Trachea (tissue), 1 donor: ENCODE measurements around the gene PIAS4.

GRCh38 chr19:3145829-3146587, 10.2 kb downstream of the GNA15 start:
- PRO-cap = no peak

GRCh38 chr19:3177142-3177580, 1.4 kb upstream of the S1PR4 start:
- PRO-cap = unidirectional peak, minus-strand start at chr19:3177315

GRCh38 chr19:3186251-3187210, 801 bp downstream of the NCLN start:
- PRO-cap = no peak

- PRO-cap = bidirectional peak, plus-strand start at chr19:3346861, minus-strand start at chr19:3346781
Observed at GRCh38 chr19:3346653-3347408, 19.6 kb upstream of the NFIC start.

- PRO-cap = bidirectional peak, plus-strand start at chr19:3375038, minus-strand start at chr19:3374904
Observed at GRCh38 chr19:3374420-3375207, 8.2 kb downstream of the NFIC start.

DNA sequence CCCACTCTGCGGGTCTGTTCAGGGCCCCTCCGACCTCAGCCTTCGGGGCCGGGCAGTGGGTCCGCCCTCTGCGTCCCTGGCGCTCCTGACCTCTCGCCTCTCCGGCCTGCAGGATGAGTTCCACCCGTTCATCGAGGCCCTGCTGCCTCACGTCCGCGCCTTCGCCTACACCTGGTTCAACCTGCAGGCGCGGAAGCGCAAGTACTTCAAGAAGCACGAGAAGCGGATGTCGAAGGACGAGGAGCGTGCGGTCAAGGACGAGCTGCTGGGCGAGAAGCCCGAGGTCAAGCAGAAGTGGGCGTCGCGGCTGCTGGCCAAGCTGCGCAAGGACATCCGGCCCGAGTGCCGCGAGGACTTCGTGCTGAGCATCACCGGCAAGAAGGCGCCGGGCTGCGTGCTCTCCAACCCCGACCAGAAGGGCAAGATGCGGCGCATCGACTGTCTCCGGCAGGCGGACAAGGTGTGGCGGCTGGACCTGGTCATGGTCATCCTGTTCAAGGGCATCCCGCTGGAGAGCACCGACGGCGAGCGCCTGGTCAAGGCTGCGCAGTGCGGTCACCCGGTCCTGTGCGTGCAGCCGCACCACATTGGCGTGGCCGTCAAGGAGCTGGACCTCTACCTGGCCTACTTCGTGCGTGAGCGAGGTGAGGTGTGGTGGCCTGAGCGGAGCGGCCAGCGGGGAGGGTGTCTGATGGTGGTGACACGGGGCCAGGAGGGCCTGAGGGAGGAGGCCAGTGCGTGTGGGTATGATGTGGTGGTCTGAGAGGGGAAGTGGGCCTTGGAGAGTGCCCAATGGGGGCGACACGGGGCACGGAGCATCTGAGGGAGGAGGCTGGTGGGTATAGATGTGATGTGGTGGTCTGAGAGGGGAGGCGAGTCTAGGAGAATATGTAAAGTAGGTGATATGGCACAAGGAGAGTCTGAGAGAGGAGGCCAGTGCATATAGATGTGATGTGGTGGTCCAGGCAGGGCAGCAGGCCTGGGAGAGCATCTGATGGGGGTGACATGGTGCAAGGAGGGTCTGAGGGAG, 15.5 kb downstream of the NFIC start:
- PRO-cap = no peak

- PRO-cap = unidirectional peak, plus-strand start at chr19:3397783
Observed at GRCh38 chr19:3397299-3398195, 31.2 kb downstream of the NFIC start.

- PRO-cap = no peak
Observed at GRCh38 chr19:3406450-3406999, 40.1 kb downstream of the NFIC start.

- PRO-cap = no peak
Observed at GRCh38 chr19:3423333-3423776, 57.0 kb downstream of the SMIM24 start.

GRCh38 chr19:3429582-3430123, 50.7 kb downstream of the SMIM24 start:
- PRO-cap = bidirectional peak, plus-strand start at chr19:3429905, minus-strand start at chr19:3429784

DNA sequence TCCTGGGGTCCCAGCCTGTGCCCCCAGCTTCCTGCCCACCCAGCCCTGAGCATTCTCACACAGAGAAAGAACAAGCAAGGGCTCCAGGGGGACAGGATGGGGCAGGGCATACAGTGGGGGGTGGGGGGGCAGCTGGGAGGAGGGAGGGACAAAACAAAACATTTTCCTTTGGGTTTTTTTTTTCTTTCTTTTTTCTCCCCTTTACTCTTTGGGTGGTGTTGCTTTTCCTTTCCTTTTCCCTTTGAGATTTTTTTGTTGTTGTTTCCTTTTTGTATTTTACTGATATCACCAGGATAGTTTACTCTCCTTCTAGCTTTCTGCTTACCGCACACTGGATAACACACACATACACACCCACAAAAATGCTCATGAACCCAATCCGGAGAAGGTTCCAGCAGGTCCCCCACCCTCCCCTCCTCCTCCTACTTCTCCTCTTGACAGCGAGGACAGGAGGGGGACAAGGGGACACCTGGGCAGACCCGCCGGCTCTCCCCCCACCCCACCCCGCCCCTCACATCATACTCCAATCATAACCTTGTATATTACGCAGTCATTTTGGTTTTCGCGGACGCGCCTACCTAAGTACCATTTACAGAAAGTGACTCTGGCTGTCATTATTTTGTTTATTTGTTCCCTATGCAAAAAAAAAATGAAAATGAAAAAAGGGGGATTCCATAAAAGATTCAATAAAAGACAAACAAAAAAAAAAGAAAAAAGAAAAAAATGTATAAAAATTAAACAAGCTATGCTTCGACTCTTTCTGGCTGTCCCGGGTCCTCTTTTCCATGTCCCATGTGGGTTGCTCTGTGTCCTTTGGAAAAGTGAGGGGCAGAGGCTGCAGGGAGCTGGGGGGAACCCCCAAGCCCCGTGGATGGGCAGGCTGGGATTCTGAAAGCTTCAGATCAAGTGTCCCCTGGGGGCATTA, 11.6 kb downstream of the SMIM24 start:
- PRO-cap = no peak

DNA sequence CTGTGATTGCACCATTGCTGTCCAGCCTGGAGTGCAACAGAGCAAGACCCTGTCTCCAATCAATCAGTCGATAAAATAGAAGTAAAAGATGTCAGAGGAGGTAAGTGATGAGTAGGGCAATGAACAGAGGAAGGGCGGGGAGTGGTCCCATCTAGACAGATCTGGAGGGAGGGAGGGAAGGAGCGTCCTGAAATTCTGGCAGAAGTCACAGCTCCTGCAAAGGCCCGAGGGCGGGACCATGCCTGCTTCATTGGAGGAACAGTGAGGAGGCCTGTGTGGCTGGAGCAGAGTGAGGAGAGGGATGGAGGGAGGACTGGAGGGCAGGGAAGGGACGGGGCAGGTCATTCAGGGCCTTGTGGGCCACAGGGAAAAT, 9.6 kb downstream of the SMIM24 start:
- PRO-cap = no peak

DNA sequence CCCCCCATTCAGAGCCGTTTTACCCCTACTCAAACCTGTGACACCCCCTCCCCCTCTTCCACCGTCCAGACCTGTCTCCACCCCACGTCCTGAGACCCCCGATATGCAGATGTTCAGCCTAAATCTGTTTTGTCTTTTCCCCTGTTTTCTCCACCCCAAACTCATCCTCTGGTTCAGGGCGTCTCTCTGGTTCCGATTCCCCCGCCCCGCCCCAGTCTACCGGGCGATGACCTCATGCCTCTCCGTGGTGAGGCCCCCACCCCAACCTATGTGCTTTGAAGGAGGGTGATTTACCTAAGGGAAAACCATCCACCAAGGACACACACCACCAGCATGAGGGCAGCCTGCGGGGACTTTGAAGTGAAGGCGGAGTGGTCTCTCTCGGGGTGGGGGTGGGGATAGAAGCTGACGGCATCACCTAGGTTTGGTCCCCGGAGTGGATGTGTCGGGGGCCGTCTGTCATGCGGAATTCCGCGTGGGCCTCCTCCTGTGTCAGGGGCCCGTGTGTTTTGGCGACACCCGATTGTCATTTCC, 1.3 kb downstream of the FZR1 start:
- PRO-cap = bidirectional peak, plus-strand start at position 302 of the sequence, minus-strand start at position 163 of the sequence

GRCh38 chr19:3536097-3537046, 2.6 kb upstream of the TEKTIP1 start:
- PRO-cap = no peak

DNA sequence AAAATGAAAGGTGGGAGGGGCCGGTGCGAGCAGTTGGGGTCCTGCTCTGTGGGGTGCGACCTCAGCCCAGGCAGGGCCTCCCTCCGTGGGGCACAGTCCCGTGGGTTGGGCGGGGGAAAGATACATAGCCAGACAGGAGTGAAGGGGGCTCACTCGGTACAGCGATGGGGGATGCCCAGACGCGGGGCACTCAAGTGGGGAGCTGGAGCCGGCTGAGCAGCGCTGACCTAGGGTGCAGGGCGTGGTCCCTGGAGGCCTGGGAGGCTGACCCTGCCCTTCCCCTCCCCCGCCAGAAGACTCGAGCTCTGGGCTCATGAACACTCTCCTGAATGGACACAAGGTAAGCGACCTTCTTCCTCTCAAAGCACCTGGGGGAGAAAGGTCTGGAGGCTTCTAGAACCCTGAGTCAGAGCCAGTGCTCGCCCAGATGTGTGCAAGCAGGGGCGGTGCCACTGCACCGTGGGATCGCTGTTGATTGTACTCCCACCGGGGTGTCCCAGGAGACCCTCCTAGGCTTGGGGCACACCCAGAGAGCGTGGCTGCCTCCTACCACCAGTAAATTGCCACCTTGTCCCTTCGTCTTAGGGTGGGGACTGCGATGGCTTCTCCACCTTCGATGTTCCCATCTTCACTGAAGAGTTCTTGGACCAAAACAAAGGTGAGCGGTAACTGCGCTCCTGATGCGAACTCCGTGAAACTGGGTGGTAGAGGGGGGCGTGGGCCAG, 3.4 kb downstream of the HMG20B start:
- PRO-cap = no peak

DNA sequence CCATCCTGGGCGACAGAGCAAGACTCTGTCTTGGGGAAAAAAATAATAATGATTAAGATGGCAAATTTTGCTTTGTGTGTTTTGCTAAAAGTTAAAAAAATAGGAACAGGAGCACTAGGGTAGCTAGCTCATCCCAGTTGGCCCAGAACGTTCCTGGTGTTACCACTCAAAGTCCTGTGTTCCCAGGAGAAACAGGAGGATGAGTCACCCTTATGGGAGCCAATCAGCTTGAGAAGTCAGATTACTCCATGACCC, 12.8 kb downstream of the NMRK2 start:
- PRO-cap = unidirectional peak, minus-strand start at position 155 of the sequence

GRCh38 chr19:3977379-3978104, 6.6 kb upstream of the DAPK3 start:
- PRO-cap = unidirectional peak, minus-strand start at chr19:3977866

DNA sequence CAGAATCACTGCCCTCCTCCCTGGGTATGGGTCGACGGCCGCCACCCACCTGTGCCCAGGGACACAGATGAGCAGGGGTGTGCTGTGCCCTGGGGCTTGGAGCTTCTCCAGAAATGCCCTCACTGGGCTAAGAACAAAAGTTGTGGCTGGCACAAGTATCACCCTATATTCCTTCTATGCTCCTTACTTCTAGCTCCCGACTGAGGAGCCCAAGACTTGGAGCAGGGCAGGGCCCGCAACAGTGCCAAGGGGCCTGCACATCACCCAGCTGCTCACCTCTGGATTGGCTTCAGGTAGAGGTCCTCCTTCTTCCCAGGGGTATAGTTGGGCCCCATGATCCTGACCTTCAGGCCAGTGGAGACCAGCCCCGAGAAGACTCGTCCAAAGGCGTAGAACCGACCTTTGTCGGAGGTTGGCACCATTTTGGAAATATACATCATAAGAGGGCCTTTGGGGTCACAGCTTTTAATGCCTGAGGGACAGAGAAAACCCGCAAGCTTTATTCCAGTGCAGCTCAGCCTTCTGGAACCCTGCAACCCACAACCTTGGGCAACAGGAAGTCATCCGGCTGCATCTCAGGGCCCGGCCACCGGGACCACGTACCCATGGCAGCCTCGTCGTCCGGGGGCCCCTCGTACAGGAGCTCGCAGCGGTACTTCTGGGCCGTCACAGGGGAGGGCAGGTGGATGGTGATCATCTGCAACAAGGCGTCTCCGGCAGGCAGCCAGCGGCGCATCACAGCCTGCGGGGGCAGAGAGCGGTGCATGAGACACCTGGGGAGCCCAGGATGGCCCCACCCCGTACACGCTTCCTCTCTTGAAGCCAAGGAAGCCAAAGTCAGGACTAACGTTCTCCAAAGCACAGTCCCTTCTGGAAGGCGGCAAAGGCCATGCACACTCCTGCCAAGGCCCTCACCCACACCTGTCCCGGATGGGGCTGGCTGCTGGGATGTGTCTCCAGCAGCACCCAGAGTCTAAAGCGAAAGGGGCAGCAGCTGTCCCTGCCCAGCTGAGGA, 4.7 kb downstream of the EEF2 start:
- PRO-cap = unidirectional peak, minus-strand start at position 814 of the sequence

DNA sequence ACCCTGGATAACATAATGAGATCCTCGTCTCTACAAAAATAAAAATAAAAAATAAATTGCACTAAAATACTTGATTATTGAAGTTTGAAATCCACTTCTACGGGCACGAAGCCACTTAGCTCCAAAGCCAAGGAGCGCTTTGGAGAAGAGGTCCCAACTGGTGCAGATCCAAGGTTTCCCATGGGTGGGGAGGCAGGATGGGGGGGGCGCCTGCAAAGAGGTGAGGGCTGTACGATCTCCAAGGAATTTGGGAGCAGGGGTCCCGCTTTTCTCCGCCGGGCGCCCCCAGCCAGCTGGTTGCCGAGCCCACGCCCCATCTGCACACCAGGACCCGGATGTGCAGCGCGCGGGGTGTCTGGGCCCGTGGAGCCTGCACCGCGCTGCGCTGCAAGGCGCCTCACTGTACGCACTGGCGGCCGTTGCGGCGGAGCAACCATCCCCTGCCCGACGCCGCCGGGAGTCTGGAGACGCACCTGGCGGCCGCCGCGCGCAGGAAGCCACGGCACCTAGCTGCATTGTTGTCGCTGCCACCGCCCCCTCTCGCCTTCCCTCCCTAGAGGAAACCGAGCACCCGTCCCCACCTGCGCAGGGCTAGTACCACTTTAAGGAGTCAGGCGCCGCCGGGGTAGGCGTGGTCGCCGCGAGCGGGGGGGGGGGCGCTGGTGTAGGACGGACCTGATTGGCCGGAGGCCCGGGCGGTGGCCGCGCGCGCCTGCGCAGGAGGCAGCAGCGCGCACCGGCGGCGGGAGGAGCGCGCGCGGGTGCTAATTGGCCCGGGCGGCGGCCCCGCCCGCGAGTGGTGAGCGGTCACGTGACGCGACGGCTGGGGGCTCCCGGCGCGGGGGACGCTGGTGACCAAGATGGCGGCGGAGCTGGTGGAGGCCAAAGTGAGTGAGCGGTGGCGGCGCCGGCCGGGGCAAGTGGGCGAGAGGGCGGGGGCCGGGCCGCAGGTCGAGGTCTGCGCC, at the start of gene PIAS4:
TSS of gene PIAS4 (plus strand) at position 836 of the 965 bp plus-strand sequence.
- PRO-cap = bidirectional peak, plus-strand start at position 858 of the sequence, minus-strand start at position 604 of the sequence

DNA sequence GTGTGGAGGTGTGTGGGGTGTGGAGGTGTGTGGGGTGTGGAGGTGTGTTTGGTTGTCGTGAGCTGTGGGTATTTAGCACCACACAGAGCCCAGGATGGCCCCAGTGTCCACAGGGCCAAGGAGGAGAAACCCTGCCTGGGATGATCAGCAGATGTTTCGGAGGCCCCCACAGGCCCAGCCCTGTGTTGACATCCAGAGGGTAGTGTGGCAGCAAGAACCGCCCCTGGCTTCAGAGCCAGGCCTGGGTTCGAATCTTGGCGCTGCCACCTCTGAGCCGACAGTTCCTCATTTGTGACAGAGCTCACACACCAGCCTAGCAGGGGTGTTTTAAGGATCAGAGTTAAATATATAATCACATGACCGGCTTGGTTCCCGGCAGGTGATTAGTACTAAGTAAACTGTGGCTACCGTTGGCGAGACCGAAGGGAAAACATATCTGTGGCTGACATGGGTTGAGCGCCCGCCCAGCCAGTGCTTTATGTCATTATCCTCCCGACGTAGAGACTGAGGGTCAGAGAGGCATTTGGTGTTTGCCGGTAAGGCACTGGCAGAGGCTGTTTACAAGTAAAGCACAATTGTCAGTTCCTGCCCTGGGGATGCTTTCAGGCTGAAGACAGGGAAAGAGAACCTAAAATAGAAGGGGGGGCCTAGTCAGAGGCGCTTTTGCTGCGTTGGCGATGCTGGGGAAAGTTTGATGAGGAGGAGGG, 4.6 kb downstream of the PIAS4 start:
- PRO-cap = no peak